ENCODE measurements around a stretch of chr12.

- RRBS = no CpG with 5 or more reads among the region's 8 CpGs
Observed at GRCh38 chr12:76257-76603, 9.7 kb downstream of the IQSEC3 start.

- RRBS = no CpG with 5 or more reads among the region's 12 CpGs
Observed at GRCh38 chr12:210270-210849, 3.6 kb downstream of the SLC6A12 start.

DNA sequence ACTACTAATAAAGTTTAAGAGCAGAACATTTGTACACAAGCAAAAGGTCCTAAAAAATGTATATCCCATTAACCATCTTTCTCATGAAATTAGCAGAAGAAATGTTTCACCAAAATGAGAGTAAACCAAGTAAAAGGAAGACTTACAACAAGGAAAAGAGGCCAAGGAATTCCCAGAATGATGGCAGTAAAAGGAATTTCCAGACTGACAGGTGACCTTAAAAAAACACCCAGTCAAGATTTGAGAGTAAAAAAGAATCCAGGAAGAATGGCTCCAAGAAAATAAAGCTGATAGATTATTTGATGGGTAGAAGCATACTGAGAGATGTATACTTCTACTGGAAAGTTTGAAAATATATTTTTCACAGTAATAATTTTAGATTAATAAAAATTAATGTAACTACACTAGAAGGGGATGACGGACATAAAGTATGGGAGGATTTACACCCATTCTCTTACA is 11.5 kb downstream of the KDM5A start:
- RRBS = no CpG with 5 or more reads among the region's 1 CpG

DNA sequence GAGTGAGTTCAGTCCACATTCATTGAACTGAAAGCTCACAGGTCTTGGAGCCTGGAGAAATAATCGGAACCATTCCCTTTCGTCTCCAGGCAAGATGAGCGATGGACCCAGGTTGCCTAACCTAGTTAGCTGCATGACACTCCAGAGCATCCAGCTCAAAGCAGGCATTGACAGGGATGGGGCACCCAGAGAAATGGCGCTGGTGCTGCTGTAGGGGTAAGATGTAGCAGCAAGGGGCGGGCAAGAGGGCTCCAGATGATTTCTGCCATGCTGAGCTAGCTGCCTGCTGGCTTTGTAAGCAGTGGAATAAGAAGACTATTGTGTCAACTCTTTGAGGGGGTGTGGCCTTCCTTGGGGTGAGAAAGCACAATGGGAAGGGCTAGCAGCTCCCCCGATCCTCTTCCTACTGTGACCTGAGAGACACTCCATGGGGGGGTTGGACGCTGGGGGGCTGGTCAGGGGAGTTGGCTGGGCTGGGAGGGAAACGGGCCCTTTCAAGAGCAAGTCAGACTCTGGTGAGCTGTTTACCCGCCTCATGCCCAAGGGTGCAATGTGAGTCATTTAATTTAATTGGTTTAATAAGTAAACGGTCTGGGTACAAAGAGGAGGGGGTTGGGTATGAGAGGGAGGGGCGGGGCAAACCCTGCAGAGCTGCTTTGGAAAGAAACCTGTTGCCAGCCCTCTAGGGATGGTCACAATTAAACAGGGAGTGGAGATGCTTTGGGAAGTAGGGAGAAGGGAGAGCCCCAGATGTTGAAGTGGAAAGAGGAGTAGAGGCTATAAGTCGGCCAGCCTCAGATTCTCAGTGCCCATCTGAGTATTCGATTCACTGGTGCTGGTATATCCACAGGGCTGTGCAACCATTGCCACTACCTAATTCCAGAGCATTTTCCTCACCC is 50.5 kb downstream of the B4GALNT3 start:
- RRBS = no CpG with 5 or more reads among the region's 13 CpGs

DNA sequence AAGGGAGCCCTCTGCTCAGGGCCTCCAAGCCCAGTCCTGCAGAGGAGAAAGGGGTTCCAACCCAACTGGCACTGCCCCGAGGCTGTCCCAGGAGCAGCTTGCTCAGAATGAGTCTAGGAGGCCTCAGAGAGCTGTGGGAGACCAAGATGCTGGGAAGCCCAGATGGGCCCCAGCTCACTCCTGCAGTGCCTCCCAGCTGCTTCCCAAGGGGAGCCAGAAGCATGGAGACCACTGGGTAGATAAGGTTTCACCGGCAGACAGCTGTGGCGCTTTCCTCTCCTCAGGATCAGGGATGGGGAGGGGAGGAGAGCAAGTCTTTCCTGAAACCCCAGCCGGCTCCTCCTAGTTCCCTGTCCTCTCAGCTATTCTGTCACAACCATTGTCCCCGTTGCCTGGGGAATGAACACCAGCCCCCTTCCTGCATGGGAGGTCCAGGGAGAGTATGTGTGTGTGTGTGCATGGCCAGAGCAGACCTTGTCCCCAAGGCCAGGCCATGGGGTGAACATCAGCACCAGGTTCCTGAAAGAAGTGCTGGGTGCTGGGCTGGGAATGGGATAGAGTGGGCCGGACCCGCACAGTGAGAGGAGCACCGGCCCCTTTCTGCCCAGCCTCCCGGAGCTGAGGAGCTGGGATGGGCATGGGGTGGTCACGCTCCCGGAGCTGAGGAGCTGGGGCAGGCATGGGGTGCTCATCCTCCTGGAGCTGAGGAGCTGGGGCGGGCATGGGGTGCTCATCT is 83.1 kb downstream of the B4GALNT3 start:
- RRBS = 41% methylated on average over 3 of the region's 12 CpGs

DNA sequence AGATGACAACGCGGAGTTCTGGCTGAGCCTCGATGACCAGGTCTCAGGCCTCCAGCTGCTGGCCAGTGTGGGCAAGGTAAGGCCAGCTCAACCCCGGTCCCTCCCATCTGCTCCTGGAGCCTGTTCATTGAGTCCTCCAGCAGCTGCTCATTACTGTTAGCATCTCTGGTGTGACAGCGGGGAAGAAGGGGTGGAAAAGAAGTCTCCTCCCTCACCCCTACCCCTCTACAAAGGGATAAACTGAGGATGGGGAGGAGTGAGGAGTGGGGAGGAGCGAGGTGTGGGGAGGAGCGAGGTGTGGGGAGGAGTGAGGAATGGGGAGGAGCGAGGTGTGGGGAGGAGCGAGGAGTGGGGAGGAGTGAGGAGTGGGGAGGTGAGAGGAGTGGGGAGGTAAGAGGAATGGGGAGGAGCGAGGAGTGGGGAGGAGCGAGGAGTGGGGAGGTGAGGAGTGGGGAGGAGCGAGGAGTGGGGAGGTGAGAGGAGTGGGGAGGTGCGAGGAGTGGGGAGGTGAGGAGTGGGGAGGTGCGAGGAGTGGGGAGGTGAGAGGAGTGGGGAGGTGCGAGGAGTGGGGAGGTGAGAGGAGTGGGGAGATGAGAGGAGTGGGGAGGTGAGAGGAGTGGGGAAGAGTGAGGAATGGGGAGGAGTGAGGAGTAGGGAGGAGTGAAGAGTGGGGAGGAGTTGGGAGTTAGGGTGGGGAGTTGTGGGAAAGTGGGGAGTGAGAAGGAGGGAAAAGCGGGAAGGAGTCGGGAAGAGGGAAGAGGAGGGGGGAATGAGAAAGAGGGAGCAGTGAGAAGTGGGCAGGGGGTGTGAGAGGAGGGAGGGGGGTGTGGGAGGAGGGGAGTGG is 85.9 kb downstream of the B4GALNT3 start:
- RRBS = no CpG with 5 or more reads among the region's 17 CpGs

- RRBS = 84% methylated on average over 11 of the region's 54 CpGs
Observed at GRCh38 chr12:546562-547340, 87.0 kb downstream of the B4GALNT3 start.

DNA sequence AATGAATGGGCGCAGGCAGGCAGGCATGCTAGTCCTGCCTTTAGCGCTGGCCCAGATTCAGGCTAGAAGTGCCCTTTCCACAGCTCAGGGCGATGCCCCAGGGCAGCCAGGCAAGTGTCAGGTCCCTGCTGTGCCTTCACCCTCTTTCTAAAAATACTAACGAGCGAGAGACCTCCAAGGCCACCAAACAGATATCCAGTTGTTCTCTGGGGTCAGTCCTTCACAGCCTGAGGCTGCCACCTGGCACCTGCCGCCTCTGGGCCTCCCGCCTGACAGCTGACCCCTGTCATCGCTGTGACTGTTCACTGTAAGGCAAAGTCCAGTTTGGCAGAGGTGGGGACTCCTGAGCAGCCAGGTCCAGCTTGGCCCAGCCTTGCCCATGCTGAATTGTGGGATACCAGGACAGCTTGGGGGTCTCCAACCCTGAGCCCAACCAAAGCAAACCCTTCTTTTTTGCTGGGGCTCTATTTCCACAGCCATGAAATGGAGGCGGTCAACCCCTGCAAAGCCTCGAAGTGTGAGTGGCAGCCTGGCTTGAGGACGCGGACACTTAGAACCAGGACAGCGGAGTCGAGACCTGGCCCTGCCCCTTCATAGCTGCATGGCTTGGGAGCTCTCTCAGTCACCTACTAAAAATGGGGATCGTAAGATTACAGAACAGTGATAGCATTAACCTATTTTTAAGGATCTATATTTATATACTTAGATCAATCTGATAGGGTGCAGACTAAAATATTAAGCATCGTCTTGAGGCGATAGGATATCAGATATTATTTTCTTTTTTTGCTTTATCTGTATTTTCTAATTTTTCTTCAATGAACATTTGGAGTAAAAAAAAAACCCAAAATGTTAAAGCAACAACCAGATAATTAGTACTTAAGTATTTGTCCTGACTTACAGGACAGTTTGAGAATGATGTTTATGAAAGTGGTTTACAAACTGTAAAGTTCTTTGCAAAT is 79.7 kb downstream of the NINJ2 start:
- RRBS = no CpG with 5 or more reads among the region's 17 CpGs

DNA sequence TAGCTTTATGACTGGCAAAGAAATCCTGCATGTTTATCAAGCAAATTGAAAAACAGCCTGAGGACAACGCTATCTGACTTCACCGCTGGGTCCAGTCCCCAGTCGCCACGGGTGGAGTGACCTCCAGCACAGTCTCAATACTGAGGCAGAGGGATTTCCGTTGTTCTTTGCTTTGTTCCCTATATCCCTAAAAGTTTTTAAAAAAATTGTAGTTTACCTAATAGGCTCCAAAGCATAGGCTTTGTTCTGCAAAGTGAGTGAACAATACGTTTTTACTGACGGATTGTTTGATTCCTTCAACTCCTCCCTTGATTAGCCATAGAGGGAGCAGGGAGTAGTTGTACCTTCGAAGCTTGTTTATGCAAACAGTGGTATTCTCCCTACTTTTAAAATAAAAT is 487 bp upstream of the NINJ2 start:
- RRBS = no CpG with 5 or more reads among the region's 8 CpGs

DNA sequence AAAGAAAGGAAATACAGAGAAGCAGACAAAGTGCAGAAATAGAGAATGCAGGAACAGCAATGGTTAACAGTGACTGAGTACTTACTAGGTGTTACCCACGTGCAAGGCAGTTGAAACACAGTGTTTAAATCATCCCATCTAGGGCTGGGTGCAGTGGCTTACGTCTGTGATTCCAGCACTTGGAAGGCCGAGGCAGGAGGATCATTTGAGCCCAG is 21.2 kb upstream of the NINJ2 start:
- RRBS = no CpG with 5 or more reads among the region's 3 CpGs

DNA sequence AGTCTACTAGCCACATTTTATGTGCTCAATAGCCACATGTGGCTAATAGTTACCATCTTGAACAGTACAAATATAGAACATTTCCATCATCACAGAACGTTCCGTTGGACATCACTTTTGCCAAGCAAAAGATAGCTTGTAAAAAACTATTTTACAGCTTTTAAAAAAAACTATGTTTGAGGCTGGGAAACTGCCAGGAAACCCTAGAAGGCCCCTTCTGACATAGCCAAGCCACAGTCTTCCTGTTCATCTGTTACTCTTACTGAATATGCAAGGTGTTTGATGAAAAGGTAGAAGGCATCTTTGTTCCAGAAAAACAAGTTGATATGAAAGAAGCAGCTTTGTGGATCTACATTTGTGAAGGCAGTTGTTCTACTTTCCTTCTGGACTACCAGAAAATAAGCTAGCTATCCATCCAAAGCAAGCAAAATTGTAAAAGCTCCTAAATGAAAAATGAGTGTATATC is 23.6 kb upstream of the WNK1 start:
- RRBS = no CpG with 5 or more reads among the region's 2 CpGs

GRCh38 chr12:802295-802808 is 50.0 kb downstream of the WNK1 start:
- RRBS = no CpG with 5 or more reads among the region's 3 CpGs

DNA sequence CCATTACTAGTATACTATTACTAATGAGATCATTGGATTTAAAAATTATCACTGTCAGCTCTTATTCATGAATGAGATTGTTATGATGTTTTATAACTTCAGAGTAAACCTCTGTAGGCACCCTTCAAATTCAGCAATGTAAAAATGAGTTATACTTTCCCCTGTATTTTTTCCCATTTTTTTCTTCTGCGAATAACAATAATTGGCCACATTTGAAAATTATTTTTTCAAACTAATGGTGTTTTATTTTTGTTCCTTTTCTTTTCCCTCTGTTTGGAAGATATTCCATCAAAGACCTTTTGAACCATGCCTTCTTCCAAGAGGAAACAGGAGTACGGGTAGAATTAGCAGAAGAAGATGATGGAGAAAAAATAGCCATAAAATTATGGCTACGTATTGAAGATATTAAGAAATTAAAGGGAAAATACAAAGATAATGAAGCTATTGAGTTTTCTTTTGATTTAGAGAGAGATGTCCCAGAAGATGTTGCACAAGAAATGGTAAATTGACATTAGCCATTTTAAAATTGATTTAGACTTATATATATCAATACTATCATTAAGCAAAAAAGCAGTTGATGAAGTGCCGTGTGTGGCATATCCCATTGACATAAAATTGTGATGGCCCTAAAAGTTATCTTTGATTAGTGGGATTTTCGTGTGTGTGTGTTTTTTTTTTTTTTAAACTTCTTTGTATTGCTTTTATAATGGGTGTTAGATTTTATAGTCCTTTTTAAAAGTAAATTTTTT is 90.4 kb downstream of the RAD52 start:
- RRBS = no CpG with 5 or more reads among the region's 5 CpGs

GRCh38 chr12:882758-883237 is 66.7 kb downstream of the RAD52 start:
- RRBS = no CpG with 5 or more reads among the region's 5 CpGs

- RRBS = no CpG with 5 or more reads among the region's 5 CpGs
Observed at GRCh38 chr12:884062-884384, 65.5 kb downstream of the RAD52 start.

- RRBS = no CpG with 5 or more reads among the region's 6 CpGs
Observed at GRCh38 chr12:953795-954290, 4.3 kb upstream of the RAD52 start.

DNA sequence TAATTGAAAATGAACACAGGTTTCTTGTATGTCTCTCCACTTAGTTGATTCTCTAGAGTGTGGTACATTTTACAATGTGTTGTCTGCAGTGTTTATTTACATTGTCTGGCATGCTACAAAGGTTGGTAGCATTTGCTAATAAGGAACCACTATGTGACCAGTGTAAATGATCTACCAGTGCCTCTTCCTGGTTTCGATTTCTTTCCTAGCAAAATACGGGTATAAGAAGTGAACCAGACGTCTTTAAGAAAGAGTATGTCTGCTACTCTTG is 246.4 kb downstream of the FBXL14 start:
- RRBS = no CpG with 5 or more reads among the region's 3 CpGs

- RRBS = no CpG with 5 or more reads among the region's 6 CpGs
Observed at GRCh38 chr12:1369420-1370061, 224.8 kb downstream of the FBXL14 start.

GRCh38 chr12:1592966-1593223 is 1.5 kb downstream of the FBXL14 start:
- RRBS = no CpG with 5 or more reads among the region's 12 CpGs

DNA sequence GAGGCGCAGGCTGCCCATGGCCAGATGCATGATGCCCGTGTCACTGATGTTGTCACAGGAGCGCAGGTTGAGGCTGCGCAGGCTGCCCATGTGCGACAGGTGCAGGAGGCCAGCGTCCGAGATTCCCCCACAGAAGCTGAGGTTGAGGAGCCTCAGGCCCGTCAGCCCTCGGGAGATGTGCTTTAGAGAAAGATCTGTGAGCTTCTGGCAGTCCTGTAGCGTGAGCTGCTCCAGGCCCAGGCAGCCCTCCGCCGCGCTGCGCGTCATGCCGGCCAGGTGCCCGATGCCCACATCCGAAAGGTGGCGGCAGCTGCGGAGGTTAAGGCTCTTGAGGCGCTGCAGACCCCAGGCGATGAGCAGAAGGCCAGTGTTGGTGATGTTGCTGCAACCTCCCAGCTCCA is 1.2 kb downstream of the FBXL14 start:
- RRBS = no CpG with 5 or more reads among the region's 22 CpGs

All from epithelial cell of esophagus (primary cell).